Left lung (tissue), 1 donor: Measurements from ENCODE around the genes TBC1D21, STOML1, ARID3B and SCAMP5.

- PRO-cap = no peak
These were observed 2.5 kb downstream of the CD276 start for GRCh38 chr15:73686736-73687056.

DNA sequence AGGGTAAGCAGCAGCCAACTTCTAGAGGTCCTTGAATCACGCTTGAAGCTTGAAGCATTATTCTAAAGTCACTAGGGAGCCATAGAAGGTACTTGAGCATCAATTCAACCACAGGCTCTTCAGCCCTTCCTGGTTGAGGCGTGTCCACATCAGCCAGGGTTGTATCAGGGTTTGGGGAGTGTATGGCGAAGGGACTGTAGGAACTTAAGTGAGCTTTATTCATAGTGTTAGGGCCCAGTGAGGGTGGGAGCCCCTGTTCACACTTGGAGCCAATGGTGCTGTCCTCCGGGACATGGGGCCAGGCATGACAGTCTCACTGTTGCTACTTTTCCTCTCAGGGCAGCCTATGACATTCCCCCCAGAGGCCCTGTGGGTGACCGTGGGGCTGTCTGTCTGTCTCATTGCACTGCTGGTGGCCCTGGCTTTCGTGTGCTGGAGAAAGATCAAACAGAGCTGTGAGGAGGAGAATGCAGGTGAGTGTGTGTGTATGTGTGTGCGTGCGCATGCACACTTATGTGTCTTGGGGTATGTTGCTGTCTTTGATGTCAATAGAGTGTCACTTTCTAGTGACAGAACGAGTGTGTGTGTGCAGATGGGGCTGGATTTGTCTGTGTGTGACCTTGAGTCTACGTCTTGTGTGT is 23.9 kb downstream of the CD276 start:
- PRO-cap = no peak

GRCh38 chr15:73809715-73810208 is 56.6 kb upstream of the INSYN1 start:
- PRO-cap = no peak

DNA sequence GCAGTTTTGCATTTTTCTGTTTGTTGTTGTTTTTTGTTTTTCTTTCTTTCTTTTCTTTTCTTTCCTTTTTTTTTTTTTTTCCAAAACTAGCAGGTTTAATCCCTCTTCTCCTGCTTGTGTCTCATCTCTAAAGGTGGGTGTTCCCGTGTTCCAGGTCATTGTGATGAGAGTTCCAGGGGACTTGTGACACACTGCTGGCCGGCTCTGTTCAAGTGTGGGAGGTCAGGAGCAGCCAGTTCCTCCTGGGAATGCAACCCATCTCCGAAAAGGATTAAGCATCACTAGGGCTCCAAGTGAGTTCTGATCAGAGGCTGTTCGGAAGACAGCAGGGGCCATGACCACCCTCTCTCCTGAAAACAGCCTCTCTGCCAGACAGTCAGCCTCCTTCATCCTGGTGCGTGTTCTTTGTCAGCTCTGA is at the start of gene TBC1D21:
TBC1D21 (plus strand) TSS at position 189 of the 418 bp plus-strand sequence.
- PRO-cap = no peak

- PRO-cap = no peak
These were observed 11.9 kb downstream of the TBC1D21 start for GRCh38 chr15:73885309-73885665.

DNA sequence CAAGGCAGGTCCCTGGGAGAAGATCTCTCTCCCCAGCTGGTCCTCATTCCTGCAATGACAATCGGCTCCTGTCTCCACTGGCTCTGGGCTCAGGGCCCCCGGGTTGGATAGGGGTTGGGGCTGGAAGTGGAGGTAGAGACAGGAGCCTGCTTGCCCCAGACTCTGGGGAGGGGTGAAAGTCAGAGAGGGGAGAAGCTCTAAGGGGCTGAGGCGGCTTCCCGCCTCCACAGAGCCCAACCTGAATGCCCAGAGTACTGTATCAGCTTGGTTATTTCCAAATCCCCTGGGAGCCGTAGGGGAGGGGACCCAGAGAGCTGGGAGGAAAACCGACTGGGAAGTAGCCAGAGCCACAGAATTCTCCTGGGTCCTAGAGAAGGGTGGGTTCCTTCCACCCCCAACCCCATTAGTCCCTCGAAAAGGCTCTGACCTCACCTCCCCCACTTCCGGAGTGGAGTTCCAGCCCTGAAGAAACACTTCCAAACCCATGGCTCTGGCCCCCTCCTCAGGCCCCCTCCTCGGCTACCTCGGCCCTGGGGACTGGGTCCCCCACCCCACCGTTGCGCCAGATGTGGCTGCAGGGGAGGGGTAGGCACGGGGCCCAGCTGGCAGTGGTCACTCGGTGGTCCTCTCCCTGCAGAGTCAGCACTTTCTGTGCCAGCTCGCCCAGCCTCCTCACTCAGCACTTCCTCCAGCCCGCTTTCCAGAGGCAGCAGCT is 3.7 kb upstream of the LOXL1 start:
- PRO-cap = unidirectional peak, minus-strand start at position 240 of the sequence

GRCh38 chr15:73983006-73983984 is 8.8 kb downstream of the STOML1 start:
- PRO-cap = no peak

DNA sequence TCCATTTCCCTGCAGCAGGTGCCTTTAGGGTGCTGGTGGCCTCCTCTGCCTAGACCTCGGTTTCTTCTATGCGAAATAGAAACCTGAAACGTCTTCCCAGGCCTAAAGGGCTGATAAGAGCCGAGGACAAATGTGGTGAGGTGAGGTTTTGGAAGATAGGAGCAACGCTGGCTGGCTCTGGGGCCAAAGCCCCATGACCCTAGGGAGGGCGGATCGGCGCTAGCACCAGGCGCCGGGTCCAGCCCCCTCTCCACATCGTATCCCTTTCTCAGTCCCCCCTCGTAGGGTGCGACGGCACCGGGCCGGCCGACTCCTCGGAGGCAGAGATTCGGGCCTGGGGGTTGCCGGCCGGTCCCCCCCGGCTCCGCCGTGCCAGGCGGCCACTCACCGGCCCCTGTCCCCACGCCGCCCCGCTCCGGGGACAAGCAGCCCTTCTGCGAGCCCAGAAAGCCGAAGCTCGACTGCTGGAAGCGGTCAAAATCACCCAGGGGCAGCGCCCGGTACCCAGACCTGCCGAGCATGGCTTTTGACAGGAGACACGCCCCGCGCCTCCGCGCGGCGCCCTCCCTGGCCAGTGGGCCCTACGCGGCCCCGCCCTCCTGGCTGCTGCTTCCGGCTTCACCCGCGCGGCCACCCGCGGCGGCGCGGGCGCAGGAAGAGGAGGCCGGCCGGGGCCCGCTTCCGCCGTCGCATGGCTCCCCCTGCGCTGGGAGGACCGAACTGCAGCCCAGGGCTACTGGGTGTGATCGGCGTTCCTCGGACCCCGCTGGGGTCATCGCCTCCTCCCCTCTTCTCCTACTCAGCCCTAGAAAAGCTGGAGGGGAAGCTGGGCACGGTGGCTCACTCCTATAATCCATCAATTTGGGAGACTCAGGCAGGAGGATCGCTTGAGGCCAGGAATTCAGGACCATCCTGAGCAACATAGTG is at the start of gene STOML1:
STOML1 (minus strand) TSS at position 593 of the 927 bp plus-strand sequence.
- PRO-cap = bidirectional peak, plus-strand start at position 306 of the sequence, minus-strand start at position 249 of the sequence; bidirectional peak, plus-strand start at position 733 of the sequence, minus-strand start at position 516 of the sequence

DNA sequence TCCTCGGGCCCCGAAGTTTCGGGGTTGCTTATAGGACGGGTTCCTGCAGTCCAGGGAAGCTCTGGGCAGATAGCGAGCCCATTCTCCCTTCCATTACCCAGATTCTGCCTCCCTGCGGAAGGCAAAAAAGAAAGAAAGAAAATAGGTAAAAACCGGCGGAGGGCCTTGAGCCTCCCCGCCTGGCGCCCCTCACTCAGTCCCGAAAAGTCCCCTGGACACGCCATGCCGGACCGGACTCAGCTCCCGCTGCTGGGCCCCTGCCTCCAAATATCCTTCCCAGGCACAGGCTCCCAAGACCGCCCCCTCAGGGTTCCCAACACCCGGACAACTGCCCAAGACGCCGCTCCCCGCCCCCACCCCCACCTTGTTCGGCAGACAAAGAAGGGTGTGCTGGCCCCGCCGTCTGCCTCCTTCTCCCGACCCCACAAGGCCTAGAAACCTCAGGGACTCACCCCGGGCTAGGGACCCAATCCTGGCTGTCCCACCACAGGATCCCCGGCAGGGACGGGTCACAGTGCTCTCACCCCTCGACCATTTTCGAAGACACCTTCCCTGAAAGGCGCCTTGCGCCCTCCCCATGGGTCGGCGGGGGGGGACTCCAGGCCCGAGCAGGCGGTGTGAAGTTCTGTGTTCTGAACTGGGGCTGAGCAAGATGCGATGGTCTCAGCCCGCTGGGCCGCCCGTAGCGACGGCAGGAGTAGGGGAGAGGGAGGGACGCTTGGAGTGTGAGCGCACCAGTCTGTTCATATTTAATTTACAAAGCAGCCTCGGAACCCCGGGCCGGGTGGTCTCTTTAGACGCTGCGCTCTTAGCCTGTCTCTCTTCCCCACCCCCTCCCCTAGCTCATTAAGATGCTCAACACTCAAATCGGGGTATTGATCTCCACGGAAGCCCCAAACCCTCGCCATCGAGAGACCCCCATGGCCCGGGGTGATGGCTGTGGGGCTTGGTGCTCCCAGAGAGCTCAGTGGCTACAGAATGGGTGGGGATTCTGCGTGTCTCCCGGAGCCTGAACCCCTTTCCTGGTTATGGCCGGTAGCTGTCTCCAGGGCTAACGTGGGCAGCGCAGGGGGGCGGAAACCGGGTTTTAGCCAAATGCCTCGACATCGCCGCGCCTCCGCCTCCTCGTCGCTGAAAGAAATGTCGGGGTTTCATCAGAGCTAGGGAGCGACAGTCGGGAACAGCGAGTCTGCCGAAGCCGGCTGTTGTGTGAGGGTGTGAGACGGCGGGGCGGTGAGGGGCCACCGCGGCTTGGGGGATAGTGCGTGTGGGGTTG is 1.4 kb upstream of the ISLR2 start:
- PRO-cap = no peak

DNA sequence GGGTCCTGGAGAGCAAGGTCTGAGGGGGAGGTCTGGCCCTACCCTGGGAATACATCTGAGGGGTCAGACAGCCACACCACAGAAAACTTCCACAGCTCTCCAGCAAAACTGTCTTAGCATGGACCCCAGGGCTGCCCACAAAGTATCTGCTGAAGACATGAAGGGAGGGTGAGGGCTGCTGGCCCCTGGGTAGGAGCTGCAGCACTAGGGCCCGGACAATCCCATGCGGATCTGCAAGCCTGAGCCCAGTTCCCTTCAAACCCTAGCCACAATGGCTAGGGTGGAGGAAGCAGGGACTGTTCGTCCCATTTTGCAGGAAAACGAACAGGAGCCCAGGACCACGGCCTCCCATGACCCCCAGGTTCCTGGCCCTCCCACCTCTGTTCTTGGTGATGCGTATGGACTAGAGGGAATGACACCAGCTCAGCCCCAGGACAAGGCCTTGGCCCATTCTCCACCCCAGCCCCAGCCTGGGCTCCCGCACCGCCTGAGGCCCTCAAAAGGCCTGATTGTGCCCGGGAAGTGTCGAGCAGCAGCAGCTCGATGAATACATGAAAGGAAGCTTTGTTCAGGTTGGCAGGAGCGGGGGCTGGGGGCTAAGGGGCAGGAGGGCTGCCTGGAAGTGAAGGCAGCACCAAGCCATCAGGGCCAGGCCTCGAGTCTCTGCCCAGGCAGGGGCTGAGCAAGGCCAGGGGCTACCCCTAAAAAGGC is 12.4 kb downstream of the SEMA7A start:
- PRO-cap = no peak

DNA sequence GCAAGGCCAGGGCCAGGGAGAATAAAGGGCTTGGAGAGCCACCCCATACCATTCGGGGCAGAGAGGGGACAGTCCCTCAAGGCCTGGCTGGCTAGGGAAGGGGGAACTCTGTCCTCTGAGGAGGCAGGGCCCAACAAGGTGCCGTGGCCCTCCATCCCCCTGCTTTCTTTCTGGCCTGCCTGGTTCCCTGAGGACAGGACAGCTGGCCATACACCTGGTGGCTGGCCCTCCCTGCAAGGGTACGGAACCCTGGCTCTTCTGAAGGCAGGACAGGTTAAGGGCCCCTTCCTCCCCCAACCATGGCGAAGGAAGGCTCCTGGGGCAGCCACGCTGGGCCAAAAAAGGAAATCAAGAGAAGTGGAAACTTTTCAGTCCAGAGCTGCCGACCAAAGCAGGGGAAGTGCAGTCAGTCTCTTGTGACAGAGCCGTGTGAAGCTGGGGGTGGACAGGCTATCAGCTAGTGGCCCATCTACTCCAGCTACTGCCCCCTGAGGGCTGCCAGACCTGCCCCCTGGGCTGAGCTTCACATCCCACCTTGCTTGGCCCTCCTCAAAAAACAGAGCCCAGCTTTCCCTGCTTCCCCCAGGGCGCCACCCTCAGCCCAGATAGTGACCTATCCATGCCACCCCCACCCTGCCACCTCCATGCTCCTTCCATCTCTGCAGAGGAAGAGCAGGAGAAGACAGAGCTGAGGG is 4.8 kb downstream of the SEMA7A start:
- PRO-cap = no peak

GRCh38 chr15:74541107-74541840 is at the start of gene ARID3B:
ARID3B (plus strand) TSS chr15:74541220.
- PRO-cap = bidirectional peak, plus-strand start at chr15:74541205, minus-strand start at chr15:74540968; unidirectional peak, plus-strand start at chr15:74541425

DNA sequence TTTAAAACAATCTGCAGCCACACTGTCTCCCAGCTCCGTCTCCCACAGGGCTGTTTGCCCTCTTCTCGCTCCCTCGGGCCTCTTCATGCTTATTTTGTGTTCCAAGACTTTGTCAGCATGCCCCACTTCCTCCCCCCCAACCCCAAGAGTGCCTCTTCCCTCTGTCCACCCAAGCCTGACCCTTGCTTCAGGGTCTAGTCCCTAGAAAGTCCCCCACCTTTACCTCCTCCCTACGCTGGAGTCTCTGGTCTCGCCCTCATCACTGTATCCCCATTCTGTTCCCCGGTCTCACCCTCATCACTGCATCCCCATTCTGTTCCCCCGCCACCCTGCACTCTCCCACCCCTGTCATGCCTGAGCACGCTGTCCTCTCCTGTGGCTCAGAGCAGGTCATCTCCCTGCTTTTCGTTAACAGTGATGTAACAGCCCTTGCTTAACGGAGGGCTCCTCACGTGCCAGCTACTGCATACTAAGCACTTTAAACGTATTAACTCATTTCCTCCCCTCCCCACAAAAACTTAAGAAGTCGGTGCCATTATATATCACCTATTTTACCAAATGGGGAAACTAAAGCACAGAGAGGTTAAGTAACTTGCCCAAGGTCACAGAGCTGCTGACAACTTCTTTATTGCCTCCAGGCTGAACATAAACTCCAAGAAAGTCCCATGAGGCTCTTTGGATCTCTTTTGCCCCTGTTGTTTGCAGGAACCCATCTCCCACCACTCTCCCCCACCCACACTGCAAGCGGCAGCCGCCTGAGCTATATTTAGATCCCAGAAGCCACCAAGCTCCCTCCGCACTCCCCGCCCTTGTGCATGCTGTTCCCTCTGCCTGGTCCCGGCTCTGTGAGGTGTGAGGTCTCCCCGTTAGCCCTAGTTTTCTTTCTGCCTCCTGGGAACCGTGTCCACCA is 931 bp upstream of the CSK start:
- PRO-cap = unidirectional peak, minus-strand start at position 380 of the sequence; unidirectional peak, minus-strand start at position 407 of the sequence

DNA sequence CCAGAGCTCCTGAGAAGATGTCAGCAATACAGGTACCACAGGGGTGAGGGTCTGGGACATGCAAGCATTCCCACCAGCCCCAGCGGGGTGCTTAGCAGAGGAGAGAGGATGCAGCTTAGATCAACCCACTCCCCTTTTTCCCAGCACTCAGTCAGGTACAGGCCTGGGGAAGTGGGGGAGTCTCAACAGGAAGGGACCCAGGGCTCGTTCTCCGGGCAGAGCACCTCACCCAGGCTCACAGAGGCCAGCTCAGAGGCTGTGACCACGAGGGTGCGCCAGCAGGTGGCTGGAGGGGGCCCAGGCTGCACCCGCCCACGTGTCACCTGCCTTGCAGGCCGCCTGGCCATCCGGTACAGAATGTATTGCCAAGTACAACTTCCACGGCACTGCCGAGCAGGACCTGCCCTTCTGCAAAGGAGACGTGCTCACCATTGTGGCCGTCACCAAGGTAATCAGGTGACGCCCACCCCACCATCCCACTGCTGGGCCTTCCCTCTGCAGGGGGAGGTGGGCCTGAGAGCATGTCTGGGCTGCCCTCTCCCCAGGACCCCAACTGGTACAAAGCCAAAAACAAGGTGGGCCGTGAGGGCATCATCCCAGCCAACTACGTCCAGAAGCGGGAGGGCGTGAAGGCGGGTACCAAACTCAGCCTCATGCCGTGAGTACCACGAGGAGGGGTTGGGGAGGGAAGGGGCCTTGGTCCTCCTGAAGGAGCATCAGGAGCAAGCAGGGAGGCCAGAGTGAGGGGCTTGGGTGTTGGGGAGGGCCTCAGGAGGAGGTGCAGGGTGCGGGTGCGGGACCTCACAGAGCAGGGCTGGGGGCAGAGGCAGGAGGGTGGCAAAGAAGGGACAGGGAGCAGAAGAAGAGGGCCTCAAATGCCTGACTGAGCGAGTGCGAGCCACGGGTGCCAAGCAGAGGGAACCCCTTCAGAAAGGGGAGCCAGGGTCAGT is 14.1 kb upstream of the LMAN1L start:
- PRO-cap = no peak

- PRO-cap = no peak
These were observed 3.4 kb downstream of the LMAN1L start for GRCh38 chr15:74815867-74816564.

DNA sequence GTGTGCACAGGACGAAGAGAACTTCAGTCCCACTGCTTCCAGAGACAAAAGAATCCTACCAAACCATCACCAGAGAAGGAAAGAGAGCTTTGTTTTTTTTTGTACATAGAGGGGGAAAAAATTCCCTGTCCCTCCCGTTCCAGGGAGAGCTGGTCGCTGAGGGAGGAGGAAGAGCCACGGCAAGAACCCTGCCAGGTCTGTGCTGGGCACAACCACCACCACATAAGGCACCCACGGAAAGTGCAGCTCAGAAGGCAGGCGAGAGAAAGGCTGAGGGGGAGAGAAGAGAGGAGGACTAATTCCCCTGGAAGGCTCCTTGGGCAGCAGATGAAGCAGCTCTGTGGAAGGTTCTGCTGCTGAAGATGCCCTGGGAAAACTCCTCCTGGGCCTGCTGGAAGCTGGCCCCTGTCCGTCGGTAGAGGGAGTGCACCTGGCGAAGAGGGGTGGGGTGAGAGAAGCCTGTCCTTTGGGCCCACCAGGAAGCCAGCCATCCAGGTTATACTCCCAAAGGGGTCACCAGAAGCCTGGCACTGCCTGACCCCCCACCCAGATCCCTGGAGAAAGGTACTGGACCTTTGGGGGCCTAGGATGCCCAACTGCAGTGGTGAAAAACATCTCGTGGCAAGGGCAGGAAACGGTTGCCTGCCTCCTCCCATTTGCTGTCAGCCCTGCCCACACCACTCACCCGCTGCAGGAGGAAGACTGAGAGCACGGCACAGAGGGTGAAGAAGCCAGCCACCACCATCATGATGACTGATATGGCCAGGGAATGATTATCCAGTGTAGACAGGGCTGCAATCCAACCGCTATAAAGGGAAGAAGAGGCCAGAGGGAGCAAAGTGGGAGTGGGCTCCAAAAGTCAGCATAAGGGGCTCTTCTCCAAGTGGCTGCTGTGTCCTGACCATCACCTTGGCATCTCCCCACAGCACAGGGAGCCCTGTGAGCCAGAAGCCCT is 2.1 kb upstream of the ULK3 start:
- PRO-cap = no peak

DNA sequence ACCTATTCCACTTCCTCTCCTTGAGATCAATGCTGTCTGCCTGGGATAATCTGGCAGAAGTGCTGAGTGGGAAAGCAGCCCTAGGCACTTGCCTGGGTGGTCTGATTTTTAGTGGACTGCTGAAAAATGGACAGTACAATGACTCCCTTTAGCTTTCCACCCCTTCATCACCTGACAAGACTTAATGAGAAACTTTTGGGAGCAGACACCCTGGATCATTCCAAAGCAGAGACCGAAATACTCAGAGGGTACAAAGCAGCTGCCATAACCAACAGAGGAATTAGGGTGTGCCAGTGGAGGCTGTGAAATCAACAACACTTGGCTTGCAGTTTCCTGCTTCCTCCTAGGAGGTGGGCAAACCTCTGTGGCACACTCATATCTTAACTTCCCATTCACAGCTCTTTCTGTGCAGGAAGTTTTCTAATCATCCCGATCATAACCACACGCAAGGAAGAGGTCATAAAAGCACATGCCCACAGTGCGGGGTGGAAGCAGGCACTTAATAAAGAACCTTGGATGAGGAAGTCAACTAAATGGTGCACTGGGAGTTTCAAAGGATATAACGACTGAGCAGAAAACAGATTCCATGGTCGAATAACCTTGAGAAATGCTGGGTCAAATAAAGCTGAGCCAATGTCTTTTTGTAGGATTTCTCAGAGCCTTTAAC is 5.2 kb downstream of the SCAMP2 start:
- PRO-cap = no peak

DNA sequence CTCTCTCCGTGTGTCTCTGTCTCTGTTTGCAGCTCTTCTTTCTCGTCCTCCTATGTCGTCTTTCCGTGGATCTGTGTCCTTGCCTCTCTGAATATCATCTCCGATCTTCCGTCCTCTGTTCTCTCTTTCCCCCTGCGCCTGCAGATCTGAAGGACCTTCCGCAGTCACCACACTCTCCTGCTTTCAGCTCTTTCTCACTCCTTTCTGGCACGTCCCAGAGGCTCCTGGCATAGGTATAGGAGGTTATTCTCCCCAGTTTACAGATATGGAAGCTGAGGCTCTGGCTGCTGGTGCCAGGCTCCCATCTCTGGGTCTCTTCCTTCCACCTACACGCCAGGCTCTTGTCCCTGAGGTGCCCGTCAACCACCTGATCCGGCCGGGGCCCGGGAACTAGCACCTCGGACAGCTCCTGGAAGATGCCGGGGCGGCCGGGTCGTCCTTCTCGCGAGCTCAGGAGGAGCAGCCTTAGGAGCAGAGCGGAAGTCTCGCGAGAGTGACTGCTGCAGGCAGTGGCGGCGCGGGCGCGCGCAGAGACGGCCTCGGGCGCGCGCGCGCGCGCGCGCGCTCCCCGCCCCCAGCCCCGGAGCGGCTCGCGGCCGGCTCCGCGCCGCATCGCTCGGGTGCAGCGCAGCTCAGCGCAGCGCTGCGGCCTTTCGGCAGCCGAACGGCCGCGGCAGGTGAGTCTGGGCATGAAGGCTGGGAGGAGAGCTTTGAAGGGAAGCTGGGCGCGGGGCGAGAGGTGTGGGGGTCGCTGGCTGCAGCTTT is at the start of gene SCAMP5:
SCAMP5 (plus strand) TSS at position 567 of the 765 bp plus-strand sequence.
- PRO-cap = no peak

- PRO-cap = no peak
These were observed 710 bp downstream of the PPCDC start for GRCh38 chr15:75024069-75024530.

- PRO-cap = no peak
These were observed 37.9 kb downstream of the PPCDC start for GRCh38 chr15:75061240-75061696.